ENCODE data around the genes ZNF311 and RNF39.

- RRBS: 12% methylated on average over 8 of the region's 33 CpGs
Observed at GRCh38 chr6:29004927-29005974, at the start of gene ZNF311. Gene ZNF311, minus strand, starts transcription at chr6:29005315.

GRCh38 chr6:29016789-29017389 lies 11.8 kb upstream of the ZNF311 start:
- RRBS: no CpG with 5 or more reads among the region's 26 CpGs

- RRBS: no CpG with 5 or more reads among the region's 1 CpG
Observed at GRCh38 chr6:29529310-29529603, 20.9 kb upstream of the OR2I1P start.

DNA sequence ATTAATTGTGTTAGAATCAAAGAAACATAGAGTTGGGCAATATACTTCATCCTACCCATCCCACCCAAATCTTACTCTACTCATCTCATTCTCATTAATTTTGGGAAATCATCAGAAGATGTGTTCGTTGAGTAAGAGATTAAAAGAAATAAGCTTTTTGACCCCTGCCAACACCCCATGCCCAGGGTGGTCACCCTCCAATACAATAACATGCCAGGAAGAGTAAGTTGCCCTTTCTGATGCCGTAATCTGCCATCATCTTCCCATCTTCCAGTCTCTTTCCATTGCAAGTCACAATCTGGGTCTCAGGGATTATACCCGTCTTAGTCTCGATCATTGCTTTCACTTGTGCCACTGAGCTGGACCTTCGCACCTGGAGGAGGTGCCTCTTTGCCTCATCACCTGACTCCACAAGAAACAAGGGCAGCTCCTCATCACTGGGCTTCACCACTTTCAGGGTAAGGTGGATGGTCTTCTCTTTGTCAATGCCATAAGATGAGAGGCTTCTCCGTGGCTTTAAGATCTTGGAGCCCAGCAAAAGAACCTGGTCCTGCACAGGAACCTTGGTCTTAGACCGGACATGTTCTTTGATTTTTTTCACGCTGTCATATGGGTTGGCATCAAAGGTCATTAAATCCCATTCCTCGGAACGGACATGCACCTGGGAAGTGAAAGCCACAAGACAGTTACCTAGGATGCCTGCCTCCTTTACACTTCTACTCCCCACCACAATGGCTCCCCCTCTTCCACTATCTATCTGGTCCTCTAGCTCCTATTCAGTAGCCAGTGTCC lies 3.6 kb downstream of the UBD start:
- RRBS: no CpG with 5 or more reads among the region's 10 CpGs

- RRBS: no CpG with 5 or more reads among the region's 7 CpGs
Observed at GRCh38 chr6:29628998-29629180, 4.1 kb downstream of the GABBR1 start.

DNA sequence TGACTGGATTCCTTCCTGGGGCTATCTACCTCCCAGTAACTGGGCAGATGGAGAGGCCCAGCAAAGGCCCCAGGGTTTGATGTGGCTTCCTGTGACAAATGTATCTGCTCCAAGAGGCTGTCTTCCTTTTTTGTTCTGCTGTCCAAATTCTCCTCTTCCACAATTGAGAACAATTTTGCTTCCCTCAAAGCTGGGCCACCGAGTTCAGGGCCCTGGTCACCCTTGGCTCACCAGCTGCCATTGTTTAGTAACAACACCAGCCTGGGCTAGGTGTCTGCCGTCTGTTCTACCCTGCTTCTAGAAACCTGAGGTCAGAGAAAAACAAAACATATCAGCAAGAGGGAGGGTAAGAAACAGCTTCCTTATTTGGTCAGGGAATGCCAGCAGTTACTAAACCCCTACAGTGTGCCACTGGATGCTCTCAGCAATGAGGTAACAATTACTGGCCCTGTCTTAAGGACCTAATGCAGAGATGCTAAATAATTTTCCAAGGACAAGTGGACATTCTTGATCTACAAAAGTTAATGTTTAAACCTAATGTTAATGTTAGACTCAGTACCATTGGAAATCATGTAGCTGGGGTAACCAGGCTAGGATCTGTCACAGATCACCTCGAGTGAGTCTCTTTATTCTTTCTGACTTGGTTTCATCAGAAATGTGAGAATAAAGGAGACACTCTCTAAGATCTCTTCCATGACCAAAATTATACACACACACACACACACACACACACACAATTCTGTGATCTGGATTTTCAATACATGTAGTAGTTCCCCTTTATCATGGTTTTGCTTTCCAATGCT lies 3.7 kb downstream of the ZFP57 start:
- RRBS: no CpG with 5 or more reads among the region's 3 CpGs

DNA sequence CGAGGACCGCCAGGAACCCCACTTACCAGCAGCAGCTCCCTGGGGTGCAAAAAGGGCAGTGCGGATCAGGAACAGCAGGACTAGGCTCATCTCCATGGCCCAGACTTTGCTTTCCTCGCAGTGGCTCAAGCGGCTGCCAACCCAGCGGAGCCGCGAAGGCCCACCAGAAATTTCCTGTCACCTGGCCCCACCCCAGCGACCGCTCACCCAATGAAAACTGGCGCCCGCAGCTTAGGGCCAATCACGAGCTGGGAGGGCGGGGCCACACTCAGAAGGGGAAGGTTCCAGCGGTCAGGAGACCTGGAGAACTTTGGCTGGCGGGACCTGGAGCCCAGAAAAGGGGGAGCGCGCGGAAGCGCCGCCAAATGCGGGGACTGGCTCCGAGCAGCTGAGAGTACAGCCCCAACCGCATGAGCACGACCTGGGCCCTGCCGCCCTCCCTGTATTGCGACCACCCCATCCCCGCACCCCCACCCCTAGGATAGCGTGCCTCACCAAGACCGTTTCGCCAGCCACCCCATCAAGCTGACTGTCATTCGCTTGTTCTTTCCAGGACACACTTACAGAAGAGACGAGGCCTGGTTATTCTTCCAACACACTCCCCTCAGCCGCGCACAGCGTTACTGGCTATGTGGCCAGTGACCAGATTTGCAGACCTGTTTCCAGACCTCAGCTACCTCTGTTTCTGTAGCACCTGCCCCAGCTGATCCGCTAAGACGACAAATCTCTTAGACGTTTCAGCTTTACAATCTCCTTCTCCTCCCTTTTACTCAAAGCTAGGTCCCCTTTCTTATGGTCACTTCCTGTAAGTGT lies 25.8 kb downstream of the HLA-F start:
- RRBS: no CpG with 5 or more reads among the region's 39 CpGs

DNA sequence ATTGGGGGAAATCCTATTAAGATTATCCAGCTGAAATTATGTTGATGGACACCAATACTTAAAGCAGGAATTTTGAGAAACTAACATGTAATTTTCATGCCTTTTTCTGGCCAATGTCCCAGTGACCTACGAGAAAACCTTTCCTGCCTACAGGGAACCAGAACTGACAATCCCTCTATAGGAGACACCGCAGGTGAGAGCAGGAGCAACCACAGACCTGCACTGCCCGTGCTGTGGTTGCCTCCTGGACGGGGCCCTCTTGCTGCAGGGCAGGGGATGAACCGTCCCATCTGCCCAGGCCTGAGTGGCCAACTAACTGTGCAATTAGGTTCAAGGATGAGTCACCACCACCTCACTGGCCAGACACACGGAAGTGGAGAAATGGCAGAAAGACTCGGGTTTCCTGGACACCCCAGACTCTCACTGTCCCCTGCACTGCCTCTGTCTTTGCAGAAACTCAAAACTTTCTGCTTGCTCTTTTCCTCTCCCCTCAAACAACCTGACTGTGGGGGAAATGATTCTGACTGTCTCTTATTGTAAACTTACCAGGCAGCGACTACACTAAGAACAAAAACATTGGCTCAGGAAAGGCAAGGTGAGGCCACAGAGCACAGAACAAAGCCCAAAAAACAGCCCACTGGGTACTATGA lies 13.8 kb upstream of the HLA-G start:
- RRBS: no CpG with 5 or more reads among the region's 8 CpGs

DNA sequence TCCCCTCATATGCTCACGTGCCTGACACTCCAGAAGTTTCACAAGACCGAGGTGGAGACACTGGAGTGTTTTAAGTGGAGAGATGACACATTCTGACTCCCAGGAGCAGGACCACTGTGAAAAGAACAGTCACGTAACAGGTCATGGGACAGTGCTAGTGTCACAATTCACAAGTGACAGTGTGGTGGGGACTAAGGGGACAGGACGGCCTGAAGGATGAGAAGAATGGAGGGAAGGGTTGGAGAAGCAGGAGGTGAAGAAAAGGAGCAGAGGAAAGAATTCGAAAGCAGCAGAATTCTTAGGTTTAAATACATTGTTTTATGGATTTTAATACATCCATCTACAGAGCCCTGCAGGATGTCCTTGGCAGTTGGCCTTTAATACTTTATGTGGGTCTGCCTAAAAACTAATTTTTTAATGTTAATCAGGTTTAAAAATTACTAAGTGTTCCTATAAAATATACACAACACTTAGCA lies 56.0 kb upstream of the HLA-A start:
- RRBS: no CpG with 5 or more reads among the region's 5 CpGs

- RRBS: no CpG with 5 or more reads among the region's 12 CpGs
Observed at GRCh38 chr6:29943955-29944792, 1.8 kb downstream of the HLA-A start.

DNA sequence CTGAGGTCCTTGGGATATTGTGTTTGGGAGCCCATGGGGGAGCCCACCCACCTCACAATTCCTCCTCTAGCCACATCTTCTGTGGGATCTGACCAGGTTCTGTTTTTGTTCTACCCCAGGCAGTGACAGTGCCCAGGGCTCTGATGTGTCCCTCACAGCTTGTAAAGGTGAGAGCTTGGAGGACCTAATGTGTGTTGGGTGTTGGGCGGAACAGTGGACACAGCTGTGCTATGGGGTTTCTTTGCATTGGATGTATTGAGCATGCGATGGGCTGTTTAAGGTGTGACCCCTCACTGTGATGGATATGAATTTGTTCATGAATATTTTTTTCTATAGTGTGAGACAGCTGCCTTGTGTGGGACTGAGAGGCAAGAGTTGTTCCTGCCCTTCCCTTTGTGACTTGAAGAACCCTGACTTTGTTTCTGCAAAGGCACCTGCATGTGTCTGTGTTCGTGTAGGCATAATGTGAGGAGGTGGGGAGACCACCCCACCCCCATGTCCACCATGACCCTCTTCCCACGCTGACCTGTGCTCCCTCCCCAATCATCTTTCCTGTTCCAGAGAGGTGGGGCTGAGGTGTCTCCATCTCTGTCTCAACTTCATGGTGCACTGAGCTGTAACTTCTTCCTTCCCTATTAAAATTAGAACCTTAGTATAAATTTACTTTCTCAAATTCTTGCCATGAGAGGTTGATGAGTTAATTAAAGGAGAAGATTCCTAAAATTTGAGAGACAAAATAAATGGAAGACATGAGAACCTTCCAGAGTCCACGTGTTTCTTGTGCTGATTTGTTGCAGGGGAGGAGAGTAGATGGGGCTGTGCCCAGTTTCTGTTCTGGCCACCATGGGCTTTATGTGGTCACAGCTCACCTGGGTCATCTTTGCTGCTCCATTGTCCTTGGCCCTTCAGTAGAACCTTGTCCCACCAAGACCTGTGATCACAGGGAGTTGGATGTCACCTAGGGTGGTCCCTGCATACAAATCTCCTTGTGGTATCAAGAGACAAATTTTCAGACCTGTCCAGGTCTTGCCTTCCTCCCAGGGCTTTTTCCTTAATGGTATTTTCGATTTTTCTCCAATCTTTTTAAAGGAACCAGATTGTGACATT lies 3.1 kb downstream of the HLA-A start:
- RRBS: no CpG with 5 or more reads among the region's 6 CpGs

- RRBS: no CpG with 5 or more reads among the region's 2 CpGs
Observed at GRCh38 chr6:29946222-29946611, 3.9 kb downstream of the HLA-A start.

- RRBS: 2% methylated on average over 13 of the region's 71 CpGs
Observed at GRCh38 chr6:29976525-29977675, 34.6 kb downstream of the HLA-A start.

DNA sequence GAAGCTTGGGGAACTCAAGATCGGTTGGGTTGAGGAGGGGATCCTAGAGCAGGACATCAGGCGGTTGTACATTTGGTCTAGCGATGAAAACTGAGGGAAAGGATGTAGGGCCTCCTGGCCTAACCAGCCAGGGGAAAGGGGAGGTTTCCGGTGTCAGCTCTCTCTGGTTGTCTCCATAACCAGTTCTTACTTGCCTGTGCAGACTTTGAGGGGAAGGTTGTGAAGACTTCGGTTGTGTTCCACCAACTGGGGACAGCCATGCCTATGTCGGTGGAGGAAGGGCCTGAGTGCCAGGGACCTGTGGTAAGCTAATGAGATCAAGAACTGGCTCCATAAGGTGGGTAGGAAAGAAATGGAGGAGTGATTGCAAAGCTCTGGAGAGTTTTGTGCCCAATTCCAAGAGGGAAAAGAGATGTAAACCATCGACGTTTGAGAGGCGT lies 670 bp downstream of the POLR1H start:
- RRBS: no CpG with 5 or more reads among the region's 9 CpGs

- RRBS: 20% methylated on average over 17 of the region's 44 CpGs
Observed at GRCh38 chr6:30075461-30076215, at the start of gene RNF39. Gene RNF39, minus strand, starts transcription at chr6:30075769.

DNA sequence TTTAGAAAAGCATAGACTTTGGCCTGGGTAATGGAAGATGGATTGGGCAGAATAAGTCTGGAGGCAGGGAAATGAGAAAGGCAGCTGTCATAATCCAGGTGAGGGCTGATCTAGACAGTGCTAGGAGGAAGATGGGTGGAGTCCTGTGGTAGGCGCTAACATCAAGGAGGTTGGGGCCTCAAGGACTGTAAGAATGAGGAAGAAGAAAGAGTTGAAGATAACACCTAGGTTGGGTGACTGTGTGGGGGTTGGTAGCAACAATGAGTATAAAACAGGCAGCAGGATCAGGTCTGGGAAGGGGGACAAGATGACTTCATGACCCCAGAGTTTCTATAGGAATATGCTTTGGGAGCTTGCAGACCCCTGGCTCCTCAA lies 15.0 kb downstream of the TRIM31 start:
- RRBS: no CpG with 5 or more reads among the region's 1 CpG

DNA sequence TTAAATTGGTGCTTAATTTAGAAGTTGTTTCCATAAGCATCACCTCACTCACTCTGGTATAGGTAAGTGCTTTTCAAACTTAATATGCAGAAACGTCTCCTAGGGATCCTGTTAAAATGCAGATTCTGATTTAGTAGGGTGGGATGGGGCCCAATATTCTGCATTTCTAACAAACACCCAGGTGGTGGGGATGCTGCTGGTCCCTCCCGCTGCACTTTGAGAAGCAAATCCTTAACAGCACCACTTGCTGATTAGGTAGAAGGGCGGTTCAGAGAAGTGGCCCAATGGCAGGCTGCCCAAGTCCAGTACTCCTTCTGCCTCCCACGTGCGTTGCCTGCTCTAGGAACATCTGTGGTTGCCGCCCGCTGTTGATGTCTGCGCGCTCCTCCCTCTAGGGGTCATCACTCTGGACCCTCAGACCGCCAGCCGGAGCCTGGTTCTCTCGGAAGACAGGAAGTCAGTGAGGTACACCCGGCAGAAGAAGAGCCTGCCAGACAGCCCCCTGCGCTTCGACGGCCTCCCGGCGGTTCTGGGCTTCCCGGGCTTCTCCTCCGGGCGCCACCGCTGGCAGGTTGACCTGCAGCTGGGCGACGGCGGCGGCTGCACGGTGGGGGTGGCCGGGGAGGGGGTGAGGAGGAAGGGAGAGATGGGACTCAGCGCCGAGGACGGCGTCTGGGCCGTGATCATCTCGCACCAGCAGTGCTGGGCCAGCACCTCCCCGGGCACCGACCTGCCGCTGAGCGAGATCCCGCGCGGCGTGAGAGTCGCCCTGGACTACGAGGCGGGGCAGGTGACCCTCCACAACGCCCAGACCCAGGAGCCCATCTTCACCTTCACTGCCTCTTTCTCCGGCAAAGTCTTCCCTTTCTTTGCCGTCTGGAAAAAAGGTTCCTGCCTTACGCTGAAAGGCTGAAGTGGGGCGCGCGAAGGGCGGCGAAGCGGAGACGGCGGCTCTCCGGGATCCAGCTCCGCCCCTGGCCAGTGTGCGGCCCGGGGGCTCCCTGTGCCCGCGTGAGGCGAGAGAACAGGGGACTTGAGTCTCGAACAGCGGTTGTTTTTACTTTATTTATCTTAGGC lies 8.4 kb downstream of the TRIM15 start:
- RRBS: 15% methylated on average over 29 of the region's 66 CpGs

DNA sequence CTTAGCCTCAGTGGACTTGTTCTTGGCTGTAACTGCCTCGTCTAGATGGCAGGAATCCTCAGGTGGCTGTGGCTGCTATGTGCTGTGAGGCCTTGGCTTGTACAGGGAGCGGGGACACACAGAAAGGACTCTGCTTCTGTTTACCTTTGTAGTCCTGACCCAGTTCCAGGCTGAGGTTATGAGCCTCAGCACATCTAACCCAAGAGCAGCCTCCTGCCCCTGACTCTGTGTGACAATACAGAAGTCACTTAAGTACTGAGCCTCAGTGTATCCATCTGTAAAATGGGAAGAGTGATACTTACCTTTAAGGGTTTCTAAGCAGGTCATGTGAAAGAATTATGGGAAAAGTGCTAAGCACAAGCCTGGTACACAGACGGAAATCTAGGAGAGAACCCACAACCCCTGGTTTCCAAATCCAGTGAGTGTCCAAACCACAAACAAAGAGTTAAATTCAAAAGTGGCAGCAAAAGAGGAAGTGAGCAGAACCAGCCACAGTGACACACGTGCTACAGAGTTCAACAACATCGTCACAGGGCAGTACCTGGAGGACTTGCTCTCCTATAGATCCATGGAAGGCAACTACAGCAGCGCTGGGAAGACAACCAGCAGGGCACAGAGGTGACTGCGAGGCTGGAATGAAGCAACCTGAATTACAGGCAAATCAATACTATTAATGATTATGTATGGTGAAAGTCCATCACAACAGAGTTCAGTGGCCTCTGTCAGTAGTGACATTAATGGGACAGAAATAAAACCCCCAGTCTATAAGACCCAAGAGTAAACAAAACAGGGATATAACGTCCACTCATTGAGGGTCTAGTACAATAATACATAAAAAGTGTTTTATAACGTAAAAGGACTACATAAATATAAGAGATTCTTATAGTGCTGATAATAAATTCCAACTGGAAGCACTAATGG lies 12.5 kb downstream of the TRIM26 start:
- RRBS: no CpG with 5 or more reads among the region's 9 CpGs

- RRBS: 6% methylated on average over 9 of the region's 46 CpGs
Observed at GRCh38 chr6:30260032-30260616, 46.9 kb upstream of the TRIM26 start.

Data from islet of Langerhans (tissue), 1 donor.